ENCODE data around the gene ZNF18.

GRCh38 chr17:10042662-10043496 is 137.8 kb upstream of the RCVRN start:
- PRO-cap: no peak

DNA sequence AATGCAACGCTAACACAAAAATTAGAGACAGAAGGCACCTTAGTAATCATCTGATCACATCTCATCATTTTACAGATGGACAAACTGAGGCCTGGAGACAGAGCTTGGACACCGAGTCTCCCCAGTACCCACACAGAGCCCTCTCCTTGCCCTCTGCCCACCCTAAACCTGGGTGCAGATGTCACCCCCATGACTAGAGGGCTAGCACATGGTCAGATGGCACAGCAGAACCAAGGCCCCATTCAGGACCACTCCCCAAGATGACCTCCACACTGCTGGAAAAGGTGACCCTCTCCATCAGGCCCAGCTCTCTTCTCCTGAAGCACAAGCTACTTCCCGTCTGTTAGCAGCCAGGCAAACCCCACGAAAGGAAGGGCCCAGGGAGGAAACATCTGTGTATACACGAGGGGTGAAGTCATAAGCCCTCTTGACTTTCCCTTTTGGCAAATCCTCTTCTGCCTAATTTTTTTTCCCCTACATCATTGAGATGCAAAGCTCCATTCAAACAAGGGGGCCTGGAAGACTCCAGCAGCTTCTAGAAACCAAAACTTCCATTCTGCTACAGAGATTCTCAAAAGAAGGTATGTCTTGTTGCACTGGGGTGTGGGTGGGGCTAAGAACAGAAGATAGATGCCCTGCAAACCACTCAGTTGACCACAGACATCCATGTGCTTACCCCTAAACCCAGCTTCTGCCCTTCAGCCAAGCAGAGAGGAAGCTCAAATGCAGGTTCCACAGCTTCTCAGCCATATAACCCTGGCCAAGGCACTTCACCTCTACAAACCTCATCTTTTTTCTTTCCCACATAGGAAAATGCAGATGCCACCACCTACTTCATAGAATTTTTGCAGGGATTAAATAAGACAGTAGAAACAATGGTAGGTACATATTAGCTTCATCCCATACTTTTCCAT is 145.5 kb upstream of the RCVRN start:
- PRO-cap: no peak

- PRO-cap: no peak
These were observed 146.0 kb downstream of the GAS7 start for GRCh38 chr17:10052347-10052944.

GRCh38 chr17:10074444-10074940 is 123.9 kb downstream of the GAS7 start:
- PRO-cap: no peak

- PRO-cap: no peak
These were observed 93.1 kb downstream of the GAS7 start for GRCh38 chr17:10105347-10105586.

- PRO-cap: no peak
These were observed 28.6 kb downstream of the GAS7 start for GRCh38 chr17:10169489-10170430.

GRCh38 chr17:10171584-10172506 is 26.6 kb downstream of the GAS7 start:
- PRO-cap: no peak

- PRO-cap: no peak
These were observed 12.0 kb upstream of the GAS7 start for GRCh38 chr17:10210399-10210765.

GRCh38 chr17:10415497-10416022 is 6.2 kb downstream of the MYH8 start:
- PRO-cap: no peak

GRCh38 chr17:10730189-10730564 is 354 bp upstream of the TMEM220 start:
- PRO-cap: no peak

DNA sequence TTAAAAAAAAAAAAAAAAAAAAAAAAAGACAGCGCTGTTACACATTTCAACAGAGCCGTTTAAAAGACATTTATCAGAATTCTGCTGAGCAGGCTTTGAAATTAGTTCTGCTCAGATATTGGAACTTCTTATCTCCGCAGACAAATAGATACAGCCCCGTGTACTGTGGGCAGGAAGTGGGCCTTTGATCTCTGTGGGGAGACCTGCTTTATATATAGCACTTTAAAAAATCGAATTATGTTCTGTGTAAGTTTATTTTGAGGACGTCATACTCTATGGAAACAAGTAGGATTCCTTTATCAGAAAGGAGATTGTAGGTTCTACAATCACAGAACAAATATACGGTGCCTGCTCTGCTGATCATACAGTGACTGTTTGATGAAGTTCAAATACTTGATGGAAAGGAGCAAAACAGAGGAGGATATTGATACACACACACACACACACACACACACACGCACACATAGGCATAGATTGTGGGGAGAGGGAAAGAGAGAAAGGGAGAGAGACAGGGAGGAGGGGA is 14.7 kb upstream of the TMEM220 start:
- PRO-cap: unidirectional peak, plus-strand start at position 325 of the sequence

- PRO-cap: no peak
These were observed 10.2 kb upstream of the TMEM238L start for GRCh38 chr17:10814006-10814530.

DNA sequence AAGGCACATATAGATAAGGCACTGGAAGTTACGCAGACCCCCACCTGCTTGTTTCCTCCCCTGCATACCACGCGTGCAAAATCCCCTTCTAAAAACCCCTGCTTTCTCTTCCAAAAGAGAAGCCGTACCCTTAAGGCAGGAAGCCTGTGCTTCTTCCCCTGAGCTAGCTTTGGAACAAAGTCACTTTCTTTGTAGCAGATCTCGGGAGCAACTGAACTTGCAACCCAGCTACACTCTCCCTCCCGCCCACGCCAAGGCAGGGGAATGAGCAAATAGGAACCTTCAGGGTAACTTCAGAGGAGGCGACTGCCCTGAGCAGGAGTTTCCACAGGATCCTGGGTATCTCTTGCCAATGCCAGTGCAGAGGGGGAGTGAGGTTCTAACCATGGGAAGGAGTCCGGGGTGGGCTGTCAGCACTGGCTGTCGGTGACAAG is 5.9 kb upstream of the PIRT start:
- PRO-cap: no peak

- PRO-cap: no peak
These were observed 10.1 kb downstream of the DNAH9 start for GRCh38 chr17:11608200-11608893.

DNA sequence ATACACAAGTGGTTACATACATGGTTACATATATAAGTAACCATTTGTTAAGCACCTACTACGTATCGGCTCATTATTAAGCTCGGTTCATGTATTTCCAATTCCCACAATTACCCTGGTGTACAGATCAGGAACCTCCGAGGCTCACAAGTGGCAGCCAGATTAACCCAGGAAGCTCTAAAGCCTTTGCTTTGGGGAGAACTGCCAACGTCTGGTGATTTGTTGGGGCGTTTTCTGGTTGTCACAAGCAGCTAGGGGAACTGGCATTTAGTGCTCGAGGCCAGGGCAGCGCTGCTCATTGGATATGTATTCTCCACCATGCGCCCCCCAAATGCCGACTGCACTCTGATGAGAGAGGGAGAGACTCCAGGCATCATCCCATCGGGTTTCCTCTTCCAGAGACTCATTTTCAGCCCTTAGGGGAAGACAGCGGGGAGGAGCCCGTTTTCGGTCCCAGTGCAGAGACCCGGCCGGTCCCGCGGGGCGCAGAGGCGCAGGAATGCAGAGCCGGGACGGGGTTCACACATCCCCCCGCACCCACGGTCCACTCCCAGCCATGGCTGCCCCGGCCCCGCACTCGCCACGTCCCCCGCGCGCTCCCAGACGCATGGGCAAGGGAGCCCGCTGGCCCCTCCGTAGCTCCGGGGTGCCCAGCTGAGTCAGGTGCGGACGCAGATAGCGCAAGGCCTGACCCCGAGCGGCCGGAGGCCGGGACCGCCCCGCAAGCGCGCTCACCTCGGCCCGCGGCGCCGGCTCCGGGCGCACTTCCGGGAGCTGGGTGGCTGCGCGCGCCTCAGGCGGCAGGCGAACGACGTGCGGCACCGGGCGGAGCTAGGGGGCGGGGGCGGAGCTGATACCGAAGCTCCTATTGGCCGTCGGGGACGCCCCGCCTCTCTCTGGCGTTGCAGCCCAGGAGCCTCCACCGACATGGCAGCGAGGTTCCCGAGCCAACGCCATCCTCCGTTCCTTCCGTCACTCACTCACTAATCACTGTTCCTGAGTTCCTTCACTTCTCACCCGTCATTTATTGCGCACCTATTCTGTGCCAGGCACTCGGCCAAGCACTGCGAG is at the start of gene ZNF18:
Gene ZNF18 (minus strand): TSS at position 780 of the 1,071 bp plus-strand sequence.
- PRO-cap: unidirectional peak, plus-strand start at position 270 of the sequence; bidirectional peak, plus-strand start at position 933 of the sequence, minus-strand start at position 769 of the sequence

- PRO-cap: no peak
These were observed 63.8 kb downstream of the MAP2K4 start for GRCh38 chr17:12084228-12085065.

DNA sequence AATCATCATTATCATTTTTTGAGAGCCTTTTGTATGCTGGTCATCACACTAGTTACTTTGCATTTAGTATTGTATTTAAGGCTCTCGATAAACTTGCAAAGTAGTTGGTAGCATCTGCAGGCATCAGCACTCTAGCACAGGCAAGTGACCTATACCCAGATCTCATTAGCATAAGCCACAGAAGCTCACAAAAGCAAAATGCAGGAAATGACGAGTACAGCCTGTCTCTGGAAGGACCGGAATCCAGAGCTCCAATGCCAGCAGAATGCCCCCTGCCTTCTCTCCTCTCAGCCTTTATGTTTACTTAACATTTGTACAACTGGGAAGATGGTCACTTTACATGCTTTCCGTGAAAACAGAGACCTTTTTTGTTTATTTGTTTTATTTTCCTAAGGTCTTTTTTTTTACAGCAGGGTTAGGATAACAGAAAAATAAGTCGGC is 45.5 kb upstream of the MYOCD start:
- PRO-cap: no peak

GRCh38 chr17:12622590-12622988 is 43.1 kb upstream of the MYOCD start:
- PRO-cap: no peak

DNA sequence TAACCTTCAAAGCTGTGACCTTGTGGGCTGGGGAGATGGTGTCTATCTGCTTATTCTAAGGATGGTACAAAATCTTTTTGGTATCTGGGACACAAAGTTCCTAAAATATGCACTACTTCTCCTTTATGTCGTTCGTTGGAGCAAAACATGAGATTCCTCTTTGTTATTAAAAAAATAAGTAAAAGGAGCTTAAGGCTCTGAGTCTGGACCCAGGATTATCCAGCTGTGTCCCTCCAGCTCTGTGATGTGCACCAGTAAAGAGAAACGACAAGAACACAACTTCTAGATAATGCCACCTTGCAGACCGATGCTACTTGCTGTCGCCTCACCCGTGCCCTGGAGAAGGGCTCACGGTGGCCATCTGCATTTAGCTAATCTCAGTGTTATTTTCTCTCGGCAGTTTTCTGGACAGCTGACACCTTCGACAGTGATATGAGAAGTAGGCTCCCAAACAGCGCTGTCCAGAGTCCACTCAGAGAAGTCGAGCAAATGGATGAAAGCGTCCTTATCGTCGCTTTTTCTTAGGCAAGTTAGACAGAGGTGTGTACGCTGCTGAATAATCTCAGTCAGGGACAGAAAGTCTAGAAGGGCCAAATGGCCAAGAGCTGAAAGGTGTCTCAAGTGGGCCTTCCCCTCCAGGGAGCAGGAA is 42.6 kb upstream of the MYOCD start:
- PRO-cap: no peak

DNA sequence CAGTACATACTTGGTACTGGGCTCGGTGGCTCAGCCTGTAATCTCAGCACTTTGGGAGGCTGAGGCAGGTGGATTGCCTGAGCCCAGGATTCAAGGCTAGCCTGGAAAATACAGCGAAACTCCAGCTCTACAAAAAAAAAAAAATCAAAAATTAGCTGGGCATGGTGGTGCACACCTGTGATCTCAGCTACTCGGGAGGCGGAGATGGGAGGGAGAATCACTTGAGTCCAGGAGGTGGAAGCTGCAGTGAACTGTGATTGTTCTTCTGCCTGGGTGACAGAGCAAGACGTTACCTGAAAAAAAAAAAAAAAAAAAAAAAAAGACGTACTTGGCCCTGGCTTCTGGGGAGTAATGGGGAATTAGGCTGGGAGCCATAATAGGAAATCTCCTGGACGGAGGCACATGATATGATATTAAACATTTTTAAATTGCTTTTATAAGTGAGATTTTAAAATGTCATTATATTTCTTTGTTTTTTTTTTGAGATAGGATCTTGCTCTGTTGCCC is 44.6 kb upstream of the ELAC2 start:
- PRO-cap: unidirectional peak, plus-strand start at position 220 of the sequence

Data from colic lymph node (tissue), 1 donor.